Diencephalon (tissue), 2 donors: ENCODE measurements around the gene TF.

- RAMPAGE, long total RNA = no peak
These were observed 13.8 kb upstream of the ACP3 start for GRCh38 chr3:132303379-132303787.

DNA sequence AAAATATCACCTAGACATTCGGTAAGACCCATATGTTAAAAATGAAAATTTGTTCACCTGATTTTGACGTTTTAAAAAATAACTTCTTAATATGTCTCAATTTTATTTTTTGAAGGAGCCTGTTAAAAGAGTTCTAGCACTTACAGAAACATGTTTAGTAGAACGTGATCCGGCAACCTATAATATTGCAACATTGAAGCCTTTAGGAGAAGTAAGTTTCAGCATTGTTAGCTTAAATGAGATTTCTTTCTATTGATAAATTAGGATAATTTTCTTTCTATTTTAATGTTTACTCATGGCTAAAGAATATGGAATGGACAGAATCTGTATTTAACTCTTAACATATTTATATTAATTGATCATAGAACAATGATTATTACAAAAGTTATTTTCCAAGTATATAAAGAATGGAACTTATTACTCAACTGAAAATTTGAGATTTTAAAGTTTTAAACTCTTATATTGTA is 36.2 kb downstream of the DNAJC13 start:
- RAMPAGE, long total RNA = no peak

DNA sequence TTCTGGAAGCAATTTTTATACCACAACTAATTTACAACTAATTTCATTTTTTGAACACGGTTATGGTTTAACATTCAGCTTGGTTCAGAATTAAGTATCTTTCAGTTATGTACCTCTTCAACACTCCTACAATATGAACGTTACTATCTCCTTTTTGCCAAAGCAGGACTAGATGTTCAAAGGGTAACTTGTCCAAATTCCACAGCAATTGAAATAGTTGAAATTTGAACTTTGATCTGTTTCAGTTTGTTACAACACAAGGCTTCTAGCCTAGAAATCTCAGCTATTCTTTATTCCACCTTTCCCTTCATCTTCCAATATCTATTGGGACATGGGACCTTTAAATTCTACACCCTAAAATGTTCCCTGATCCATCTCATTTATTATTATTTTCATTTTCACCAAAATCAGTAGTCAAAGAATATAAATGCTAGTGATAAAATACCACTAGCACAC is 1.2 kb downstream of the ACAD11 start:
- RAMPAGE, long total RNA = no peak

- RAMPAGE, long total RNA = no peak
These were observed 86.3 kb upstream of the TMEM108 start for GRCh38 chr3:132951939-132952264.

DNA sequence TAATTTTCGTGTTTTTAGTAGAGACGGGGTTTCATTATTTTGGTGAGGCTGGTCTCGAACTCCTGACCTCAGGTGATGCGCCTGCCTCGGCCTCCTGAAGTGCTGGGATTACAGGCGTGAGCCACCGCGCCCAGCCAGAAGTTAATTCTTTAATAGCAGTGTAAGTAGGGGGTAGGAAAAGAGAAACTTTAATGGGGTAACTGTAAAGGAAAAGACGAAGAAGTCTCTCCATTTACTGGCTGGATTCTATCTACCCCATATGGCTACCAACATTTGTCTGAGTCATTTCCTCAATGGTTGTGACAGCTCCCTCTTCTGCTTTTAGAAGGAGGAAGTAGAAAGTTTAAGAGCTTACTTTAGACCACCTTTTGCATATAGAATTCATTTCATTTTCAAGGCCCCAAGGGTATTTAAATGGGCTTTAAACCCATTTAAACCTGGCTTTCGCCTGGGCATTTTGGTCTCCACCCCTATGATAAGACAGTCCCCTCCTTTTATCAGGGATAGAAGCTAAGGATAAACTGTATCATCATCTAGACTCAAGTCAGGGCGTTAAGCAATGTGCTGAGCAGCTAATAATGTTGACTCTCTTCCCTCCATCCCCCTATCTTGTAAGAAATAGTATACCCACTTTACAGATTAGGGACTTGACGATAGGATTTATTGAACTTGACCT is 1.1 kb upstream of the CDV3 start:
- RAMPAGE, long total RNA = no peak

DNA sequence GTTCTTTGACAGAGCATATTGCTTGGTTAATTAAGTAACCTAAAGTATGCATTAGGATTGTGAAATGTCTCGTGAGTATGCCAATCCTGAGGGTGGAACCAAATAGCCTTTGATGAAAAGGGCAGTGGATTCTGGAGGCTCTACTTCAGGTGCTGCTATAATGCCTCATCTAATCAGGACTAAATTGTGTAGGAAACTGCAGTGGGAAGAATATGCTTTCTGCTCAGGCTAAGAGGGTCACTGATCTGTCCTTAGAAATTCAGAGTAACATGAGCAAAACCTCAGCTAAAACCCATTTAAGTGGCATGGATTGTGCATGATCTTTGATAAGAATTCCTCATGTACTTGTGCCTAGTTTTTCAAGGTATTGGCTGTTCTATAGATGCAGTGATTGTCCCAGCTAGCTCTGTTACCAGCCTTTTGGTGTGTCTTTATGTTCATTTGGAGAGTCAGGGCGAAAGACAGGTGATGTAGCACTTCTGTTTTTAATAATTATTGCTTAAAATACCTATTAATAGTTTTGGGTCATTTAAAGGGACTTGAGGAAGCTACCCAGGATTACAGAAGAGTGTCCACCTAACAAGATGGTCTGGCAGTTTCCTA is 15.5 kb downstream of the CDV3 start:
- RAMPAGE, long total RNA = no peak

DNA sequence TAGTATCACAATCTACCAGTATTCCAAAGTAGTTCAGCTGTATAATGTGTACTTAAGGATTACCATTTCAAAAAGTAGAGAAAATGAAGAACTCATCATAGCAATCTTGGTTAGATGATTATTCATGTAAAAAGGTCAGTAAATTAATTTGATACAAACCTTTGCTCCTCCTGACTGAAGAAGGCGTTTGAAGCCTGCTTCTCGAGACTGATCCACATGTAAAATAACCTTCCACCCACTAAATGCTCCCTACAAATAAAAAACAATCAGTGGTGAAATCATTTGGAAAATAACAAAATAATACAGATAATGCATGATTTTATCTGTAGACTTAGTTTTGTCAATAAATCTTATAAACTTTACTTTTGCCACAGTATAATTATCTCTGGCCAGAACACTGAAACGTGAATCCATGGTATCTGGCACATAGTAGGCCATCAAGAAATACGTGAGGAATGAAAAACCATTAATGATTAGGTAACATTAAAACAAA is 35.3 kb downstream of the CDV3 start:
- RAMPAGE, long total RNA = no peak

DNA sequence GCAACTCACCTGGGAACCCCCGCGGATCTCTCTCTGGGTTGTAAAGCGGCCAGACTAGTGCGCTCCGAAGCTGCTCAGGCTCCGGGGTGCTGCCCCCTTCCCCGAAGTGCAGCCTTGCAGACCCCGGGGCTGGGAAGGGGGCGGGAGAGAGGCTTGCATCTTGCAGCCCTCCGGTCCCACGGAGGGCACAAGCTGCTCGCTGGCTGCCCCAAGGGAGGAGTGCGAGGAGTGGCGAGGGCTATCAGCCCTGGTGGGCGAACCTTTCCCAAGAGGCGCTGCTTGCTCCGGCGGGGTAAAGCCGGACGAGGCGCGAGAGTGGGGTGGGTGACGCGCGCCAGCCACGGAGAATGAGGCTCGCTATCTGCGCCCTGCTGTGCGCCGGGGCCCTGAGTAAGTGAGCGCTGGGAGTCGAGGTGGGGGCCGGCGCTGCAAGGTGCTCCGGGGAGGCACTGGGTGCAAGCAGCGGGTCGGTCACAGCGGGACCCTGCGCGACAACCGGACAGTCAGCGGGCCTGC is 12.6 kb upstream of the TOPBP1 start:
- RAMPAGE, long total RNA = no peak

DNA sequence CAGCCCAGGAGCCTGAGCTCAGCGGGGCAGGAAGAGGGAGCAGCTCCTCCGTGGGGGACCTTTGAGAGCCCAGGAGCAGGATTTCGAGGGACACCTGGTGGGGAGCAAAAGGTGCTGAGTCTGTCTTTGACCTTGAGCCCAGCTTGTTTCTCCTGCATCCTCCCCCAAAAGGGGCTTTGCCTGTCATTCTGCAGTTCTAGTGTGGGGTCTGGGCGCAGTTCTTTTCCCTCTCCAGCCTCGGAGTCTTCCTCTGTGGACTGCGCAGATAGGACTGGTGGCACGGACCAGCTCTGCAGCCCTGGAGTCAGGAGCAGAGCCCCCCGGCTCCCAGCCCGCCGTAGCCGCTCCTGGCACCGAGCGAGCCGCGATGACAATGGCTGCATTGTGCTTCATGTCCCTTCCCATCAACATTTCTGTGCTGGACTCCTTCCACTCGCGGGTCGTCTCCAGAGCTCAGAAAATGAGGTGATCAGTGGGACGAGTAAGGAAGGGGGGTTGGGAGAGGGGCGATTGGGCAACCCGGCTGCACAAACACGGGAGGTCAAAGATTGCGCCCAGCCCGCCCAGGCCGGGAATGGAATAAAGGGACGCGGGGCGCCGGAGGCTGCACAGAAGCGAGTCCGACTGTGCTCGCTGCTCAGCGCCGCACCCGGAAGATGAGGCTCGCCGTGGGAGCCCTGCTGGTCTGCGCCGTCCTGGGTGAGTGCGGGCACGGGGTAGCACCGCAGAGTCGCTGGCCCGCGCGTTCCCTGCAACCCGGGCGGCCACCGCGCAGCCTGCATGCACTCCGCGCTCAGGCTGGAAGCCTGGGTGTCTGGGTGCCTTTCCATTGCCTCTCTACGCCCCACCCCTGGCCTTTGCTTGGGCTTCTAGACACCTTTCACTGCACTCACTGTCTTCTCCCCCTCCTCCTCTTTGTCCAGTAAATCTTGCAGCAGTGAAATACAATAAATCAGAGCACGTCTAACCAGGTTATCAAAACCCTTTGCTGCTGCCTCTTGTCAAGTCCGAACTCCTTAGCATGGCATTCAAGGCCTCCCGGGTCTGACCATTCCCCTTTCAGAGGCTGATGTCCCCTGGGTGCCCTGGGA is at the start of gene TF:
TSS of gene TF (plus strand) at position 609 of the 1,091 bp plus-strand sequence.
- RAMPAGE, long total RNA = no peak

DNA sequence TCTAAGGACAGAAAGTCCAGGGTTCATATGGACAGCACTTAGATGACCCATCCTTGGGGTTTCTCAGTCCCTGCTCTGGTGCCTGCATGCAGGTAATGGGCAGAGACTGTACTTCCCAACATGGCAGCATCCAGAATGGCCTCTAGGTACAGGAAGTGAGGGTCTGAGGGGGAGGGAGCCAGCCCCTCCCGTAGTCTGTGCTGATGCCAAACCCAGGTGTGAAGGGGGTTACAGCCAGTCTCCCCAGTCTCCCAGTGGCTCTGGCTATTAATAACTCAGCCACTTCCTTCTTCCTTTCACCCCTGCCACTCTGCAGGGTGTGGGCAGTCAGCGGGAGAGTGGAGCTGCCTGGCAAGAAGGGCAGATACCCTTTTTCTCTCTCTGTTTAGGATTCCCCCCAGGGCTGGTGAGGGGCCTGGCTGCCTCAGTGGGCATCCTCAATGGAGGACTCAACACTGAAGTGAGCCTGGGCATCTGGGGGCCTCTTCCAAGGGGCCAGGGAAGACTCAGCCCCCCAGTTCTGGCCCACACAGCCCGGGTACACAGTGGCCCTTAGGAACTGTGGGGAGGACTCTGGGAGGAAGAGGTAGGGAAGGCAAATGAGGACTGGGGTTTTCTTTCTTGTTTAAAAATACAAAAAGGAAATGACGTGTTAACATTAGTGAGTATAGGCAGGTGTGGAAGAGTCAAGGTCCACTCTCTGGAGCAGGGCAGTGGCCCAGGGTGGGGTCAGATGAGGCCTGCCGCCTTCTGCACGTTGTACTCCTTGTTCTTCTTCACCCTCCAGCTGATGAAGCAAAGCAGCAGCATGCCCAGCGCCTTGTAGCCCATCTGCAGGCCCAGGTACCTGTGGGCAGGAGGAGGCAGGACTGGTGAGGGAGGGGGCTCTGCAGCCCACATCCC is 38.6 kb upstream of the RAB6B start:
- RAMPAGE, long total RNA = no peak

DNA sequence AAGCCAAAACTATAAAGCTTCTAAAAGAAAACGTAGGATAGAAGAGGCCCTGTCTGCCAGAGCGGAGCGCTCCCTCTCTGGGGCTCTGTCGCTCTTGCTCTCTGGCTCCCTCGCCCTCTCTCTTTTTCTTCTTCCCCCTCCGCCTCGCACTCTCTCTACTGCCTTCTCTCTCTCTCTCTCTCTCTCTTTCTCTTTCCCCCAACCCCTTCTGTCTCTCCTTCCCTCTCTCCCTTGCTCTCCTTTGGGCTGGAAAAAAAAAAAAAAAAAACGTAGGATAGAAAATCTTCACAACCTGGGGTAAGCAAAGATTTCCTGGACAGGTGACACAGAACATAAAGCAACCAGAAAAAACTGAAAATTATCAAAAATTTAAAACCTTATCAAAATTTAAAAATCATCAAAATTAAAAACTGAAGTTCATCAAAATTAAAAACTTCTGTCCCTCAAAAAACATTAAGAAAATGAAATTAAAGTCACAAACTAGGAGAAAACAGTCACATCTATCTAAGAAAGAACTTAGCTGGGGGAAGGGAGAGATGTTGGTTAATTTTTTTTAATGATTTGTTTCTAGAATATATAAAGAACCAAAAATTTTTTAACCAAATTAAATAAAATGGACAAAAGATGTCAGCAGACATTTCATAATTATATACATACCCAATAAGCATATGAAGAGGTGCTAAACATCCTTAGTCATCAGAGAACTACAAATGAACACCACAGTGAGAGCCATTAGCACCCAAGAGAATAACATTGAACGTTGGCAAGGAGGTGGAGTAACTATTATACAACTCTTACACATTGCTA is 21.3 kb downstream of the RYK start:
- RAMPAGE, long total RNA = no peak

DNA sequence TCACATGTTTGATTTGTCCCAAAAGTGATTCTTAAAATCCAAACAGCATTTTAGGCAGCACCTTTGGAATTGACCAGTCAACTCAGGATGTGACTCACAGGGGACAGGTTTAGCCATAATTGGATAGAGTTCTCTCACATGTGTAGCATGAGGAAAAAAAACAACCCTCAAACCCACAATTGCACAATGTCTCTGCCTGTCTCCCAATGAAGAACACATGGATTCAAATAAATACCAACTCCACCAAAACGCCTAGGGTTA is 8.0 kb downstream of the RYK start:
- RAMPAGE, long total RNA = no peak

- RAMPAGE, long total RNA = no peak
These were observed 20.2 kb downstream of the AMOTL2 start for GRCh38 chr3:134353944-134354627.

- RAMPAGE, long total RNA = no peak
These were observed 824 bp upstream of the KY start for GRCh38 chr3:134651553-134652139.

- RAMPAGE, long total RNA = no peak
These were observed 69.1 kb downstream of the MSL2 start for GRCh38 chr3:136126906-136127592.

DNA sequence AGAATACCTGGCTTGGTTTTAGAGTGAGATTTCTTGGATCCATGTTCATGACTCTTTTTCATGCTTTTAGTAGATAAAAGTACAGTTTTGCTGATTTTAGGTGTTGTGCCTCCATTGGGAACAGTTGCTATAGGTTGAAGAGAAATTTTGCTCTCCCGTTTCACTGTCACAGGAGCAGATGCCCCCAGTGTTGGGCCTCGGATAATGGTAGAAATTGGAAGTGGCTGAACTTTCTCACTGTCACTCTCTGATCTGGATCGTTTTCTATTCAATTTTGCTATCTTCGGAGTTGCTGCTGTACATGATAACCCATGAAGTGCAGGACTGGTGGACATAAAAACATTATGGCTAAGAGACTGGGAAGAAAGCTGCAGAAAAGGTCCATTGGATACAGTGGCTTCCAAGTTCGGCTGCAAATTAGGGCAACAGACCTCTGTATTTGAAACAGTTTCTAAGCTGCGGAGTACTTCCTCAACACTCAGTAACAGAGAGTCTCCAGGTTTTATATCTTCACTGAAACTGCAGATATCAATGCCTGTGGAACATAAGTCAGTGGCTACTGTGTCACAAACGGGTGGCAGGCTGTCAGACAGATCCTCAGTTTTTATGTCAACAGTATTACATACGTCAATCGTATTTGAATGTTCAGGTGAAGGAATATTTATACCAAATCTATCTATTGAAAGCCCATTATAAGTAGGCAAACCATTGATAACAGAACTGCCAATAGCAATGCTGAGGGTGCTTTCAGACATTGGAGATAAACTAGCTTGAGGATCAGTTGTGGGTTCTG is 44.3 kb downstream of the MSL2 start:
- RAMPAGE, long total RNA = no peak

GRCh38 chr3:136194158-136194620 is 1.9 kb downstream of the MSL2 start:
- RAMPAGE, long total RNA = no peak

- RAMPAGE, long total RNA = no peak
These were observed 823 bp downstream of the MSL2 start for GRCh38 chr3:136195190-136195833.

GRCh38 chr3:136429632-136430011 is 179.5 kb downstream of the PCCB start:
- RAMPAGE, long total RNA = no peak

- RAMPAGE, long total RNA = no peak
These were observed 827 bp upstream of the STAG1 start for GRCh38 chr3:136752569-136753840.